A673 (cell line): ENCODE data around the gene ZNF782.

- PRO-cap = bidirectional peak, plus-strand start at chr9:95477694, minus-strand start at chr9:95477580
Observed at GRCh38 chr9:95477327-95477982, 31.6 kb downstream of the PTCH1 start.

DNA sequence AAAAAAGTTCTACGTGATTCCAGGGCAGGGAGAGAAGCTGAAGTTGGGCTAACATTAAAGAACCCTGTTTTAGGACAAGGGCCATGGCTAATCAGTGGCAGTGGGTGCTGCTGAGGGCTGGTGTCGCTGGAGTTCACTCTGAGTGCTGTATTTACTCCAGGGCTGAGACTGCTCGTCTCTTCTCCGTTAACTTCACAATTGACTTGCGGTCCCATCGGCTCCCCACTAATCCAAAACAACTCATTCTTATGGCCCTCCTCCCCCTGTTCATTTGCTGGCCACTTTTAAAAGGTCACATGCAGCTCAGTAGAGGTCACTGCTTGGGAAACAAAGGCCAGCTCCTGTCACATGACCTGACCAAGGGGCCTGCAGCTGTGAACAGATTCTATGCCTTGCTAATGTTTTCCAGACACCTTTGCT is 30.8 kb downstream of the PTCH1 start:
- PRO-cap = no peak

DNA sequence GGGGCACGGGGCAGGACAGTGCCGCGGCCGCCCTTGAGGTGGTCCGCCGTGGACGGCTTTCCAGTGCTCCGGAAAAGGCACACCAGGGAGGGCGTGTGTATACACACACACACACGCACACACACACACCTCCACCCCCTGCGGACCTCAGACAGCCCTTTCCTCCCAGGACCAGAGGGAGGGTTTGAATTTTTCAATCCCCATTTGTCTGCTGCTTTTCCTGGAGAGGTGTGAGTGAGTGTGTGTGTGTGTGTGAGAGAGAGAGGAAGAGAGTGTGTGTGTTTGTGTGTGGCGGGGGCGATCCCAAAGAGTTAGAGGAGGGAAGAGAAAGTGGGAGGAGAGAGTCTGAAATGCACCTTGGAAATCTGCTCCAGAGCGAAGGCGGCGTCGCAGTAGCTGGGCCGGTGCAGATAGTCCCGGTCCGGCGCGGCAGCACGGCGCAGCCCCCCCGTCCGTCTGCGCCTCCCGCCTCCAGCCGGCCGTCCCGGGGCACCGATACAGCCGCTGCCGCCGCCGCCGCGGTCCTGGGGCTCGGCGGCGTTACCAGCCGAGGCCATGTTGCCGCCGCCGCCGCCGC is 1.2 kb downstream of the PTCH1 start:
- PRO-cap = bidirectional peak, plus-strand start at position 373 of the sequence, minus-strand start at position 276 of the sequence

- PRO-cap = no peak
Observed at GRCh38 chr9:96344487-96345224, 38.9 kb downstream of the SLC35D2 start.

- PRO-cap = no peak
Observed at GRCh38 chr9:96476582-96477046, 26.6 kb downstream of the HABP4 start.

GRCh38 chr9:96487828-96488493 is 38.0 kb downstream of the HABP4 start:
- PRO-cap = no peak

DNA sequence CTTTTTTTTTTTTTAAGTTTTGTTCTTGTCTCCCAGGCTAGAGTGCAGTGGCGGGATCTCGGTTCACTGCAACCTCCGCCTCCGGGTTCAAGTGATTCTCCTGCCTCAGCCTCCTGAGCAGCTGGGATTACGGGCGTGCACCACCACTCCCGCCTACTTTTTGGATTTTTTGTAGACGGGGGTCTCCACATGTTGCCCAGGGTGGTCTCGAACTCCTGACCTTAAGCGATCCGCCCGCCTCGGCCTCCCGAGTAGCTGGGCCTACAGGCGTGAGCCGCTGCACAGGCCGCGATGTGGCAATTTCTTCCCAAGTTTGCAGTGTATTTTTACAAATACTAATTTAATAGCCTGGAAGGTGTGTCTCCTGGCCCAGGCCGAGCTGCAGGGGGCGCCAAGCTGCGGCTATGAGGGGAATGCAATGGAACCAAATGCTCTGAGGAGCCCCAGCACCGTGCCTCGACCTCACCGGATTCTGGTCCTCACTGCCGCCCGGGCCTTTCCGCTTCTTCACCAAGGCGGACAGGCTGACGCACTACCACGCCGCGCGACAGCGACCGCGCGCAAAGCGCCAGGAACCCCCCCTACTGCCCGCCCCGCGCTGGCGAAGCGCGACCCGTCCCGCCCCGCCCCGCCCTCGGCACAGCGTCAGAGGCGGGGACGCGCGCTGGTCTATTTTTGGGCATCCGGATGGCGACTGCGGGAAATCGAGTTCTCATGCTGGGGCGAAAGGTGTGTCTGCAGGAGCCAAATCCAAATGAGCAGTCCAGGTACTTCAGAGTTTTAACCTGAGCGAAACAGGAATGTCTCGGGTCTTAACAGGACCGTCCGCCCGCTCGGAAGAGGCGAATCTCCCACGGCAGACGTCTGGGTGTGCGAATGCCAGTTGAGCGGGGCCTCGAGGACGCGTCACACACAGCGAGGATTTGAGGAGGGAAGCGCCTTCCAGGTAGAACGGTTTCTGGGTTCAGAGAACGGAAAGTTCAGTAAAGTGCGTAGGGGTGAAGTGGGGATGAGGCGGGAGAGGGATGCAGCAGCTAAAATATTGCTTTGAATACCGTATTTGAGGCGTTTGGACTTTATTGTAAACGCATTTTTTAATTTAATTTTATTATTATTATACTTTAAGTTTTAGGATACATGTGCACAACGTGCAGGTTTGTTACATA is 31.6 kb upstream of the PRXL2C start:
- PRO-cap = bidirectional peak, plus-strand start at position 702 of the sequence, minus-strand start at position 484 of the sequence

DNA sequence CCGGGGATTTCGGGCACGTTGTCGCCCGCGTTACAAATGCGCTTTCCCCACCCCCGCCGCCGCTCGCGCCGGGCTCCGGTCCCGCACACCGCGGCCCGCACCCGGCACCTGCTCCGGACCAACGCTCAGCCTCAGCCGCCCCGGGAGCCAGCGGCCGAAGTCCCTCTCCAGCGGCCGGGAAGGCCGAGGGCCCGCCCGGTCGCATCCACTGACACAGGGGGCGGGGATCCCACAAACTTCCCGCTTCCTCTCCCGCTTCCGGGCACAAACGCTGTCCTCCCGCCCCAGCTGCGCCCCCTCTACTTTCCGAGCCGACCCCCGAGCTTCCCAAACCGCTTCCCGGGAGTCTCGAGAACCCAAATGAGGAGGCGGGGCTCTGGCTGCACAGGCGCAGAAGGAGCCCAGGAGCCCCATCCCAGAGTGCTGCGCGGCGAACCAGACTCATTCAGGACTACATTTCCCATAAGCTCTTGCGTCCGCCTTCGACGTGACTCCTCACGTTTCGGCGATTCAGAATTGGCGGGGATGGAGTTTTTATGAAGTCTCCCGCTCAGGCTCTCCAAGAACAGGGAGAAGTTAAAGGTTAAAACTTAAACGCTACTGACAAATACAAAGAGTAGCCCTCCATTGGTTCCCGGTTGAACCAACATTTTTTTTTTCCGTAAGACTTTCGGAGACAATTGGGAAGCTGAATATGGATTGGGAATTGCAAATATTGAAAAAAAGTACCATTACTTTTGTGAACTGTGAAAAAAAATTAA is at the start of gene ZNF782:
TSS of gene ZNF782 (minus strand) at position 378 of the 761 bp plus-strand sequence.
- PRO-cap = bidirectional peak, plus-strand start at position 498 of the sequence, minus-strand start at position 361 of the sequence

GRCh38 chr9:96877262-96878071 is 23.2 kb upstream of the ZNF782 start:
- PRO-cap = unidirectional peak, minus-strand start at chr9:96877553

DNA sequence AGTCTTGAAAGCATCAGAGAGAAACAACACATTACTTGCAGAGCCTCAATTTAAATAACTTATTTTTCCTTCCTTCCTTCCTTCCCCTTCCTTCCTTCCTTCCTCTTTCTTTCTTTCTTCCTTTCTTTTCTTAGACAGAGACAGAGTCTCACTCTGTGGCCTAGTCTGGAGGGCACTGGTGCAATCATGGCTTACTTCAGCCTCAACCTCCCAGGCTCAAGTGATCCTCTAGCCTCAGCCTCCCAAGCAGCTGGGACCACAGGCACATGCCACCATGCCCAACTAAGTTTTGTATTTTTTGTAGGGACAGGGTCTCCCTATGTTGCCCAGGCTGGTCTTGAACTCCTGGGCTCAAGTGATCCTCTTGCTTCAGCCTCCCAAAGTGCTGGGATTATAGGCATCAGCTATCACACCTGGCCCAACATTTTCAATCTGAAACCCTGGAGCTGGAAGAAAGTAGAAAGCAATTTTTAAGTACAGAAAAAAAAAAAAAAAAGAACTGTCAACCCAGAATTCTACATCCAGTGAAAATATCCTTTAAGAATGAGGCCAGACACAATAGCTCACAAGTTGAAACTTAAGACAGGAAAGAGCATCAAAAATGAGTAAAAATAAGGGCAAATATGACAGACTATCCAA is 31.5 kb upstream of the ZNF782 start:
- PRO-cap = no peak

- PRO-cap = no peak
Observed at GRCh38 chr9:96895652-96896611, 32.7 kb upstream of the NUTM2G start.

DNA sequence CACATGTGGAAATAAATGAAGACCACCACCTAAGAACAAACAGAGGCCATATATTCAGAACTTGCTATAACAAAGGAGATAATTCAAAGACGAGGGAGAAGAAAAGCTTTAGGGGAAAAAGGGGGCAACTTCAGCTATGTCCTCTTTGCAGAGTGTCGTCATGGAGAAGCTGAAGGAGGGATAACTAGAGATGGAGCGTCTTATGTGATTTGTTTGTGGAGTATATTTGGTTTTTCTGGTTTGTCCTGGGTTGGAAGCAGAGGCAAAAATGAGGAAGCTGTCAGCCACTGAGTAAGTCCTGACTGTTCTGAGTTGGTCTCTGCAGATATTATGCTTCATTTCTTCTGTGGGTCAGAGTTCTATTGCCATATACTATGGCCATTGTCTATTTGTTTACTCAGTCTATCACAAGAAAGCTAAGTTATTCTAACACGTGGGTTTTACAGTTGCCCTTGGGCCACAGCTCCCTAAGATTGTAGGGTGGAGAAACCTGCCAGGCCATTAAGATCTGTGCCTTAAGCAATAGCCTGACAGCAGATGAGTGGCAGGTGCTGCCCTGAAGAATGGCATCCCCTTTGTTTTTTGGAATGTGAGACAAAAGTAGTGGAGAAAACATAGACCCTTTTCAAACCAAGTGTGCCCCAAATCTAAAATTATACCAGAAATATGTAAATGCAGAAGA is 2.9 kb upstream of the CTSV start:
- PRO-cap = no peak

DNA sequence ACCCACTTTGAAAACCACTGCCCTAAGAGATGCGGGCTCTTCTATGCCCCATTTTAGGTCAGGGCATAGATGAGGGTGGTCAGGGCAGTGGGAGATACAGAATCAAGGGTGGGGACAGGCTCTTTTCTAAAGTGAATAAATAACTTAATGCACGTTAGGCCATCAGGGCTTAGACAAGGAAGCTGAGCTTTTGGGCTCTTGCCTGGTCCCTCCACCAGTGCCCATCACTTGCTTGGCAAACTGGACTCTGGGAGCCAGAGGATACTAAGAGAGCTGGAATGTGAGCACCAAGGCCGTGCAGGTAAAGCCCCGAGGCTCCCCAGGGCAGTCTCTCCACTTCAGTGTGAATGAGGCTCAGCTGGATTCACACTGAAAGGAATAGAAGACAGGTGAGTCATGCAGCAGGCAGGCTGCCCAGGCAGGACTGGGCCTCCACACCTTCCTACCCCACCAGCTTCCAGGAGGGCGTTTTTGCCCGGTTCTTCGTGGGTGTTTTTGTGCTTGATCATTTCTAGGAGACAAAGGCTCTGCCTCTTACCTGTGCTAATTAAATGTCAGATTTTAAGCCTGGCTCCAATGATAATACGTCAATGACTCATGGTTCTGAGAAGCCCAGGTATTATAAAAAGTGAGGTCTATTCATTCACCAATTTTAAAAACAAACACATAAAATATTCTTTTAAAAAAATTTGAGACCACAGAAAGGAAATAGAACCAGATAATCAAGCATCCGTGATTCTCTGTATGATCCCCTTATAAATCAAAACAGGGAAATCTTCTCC is 7.3 kb upstream of the CTSV start:
- PRO-cap = no peak

DNA sequence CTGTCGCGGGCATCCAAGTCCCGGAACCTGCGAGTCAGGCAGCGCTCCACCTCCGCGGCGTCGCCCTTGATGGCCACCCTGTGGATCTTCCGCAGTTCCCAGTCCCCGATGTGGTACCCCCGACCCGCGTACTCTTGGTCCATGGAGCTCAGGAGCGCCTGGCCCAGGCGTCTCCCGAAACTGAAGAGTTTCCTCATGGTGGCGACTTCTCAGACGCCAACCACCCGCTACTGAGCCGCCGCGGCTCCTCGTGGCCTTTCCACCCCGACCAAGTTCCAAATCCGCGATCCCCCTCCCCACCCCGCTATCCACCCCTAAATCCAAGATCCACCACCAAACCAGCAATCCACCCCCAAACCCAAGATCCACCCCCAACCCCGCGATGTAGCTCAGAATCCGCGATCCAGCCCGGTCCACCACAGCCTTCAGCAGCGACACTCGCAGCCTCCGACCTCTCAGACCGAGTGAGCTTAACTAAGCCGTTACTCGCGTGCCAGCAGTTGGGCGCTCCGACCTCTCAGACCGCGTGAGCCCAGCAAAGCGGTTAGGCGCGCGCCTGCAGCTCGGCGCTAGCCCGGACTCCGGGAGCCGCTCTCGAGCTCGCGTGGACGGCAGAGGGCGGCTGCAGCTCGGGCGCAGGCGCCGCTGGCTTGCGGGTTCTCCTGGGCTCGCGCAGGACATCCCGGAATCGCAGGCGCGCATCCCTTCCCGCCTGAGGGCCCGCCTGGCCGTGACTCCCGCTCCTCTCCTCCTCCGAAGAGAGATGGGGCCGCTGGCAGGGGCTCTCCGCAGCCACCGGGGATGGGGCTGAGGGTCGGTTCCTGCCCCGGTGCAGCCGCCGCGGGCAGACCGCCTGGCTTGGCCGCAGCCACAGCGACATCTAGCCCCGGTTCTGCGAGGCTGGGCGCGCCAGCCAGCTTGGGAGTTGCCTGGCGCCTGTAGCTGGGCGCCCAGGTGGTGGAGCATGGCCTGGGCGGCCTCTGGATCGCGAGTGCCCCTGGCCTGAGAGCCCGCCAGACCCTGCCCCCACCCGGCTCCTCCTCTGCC is 86.1 kb upstream of the CCDC180 start:
- PRO-cap = no peak

DNA sequence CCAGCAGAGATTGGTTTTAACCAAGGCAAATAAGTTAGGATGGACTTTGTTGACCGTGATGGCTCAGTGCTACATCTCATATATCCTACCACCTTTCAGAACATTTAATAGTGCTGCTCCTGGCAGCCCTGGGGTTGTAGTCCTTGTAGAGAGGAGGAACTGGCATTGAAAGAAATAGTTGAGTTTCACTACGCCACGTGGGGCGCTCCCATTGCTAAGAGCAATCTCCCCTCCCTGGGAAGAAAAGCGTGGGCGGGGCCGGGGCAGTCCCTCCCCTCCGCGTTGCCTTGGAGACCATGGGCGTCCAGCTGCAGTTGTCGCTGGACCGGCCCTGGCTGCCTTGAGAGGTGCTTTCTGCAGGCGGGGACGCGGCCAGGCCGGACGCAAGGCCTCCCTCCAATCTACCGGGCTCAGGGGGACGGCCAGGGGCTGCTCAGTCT is 414 bp upstream of the CCDC180 start:
- PRO-cap = no peak

GRCh38 chr9:97510525-97511505 is 9.3 kb downstream of the TMOD1 start:
- PRO-cap = no peak

GRCh38 chr9:97524018-97524578 is 22.6 kb downstream of the TMOD1 start:
- PRO-cap = no peak

- PRO-cap = no peak
Observed at GRCh38 chr9:97663905-97664887, 30.6 kb downstream of the NCBP1 start.

DNA sequence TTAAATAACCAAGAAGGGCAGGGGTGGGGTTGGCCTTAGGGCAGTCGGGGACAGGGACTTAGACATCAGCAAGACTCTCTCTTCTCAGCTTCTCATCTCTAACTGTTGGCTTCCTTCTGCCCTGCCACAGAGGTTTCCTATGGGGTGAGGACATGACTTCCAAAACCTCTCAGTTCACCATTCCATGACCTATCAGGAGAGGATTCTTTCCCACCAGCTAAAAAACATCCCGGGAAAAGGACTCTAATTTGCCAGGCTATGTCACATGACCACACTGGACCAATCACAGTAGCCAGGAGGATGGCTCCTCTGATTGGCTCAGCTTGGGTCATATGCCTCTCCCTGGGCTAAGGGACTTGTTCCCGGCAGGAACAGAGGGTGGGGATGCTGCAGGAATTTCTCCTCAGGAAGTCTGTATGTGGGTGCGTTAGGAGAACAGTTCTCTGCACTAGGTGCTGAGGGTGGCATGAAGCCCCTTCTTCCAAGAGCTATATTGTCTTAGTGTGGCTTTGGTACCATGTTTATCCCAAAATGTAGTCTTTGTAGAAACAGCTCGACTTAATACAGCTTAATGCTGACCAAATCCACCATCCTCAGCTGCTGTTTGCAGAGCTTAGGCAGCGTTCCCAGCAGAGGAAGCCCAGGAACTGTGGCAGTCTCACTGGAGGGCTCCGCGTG is 40.3 kb upstream of the XPA start:
- PRO-cap = no peak

- PRO-cap = no peak
Observed at GRCh38 chr9:97981907-97982163, 1.3 kb upstream of the ANP32B start.